ENCODE data around the genes LHFPL7 and ASPHD2.

DNA sequence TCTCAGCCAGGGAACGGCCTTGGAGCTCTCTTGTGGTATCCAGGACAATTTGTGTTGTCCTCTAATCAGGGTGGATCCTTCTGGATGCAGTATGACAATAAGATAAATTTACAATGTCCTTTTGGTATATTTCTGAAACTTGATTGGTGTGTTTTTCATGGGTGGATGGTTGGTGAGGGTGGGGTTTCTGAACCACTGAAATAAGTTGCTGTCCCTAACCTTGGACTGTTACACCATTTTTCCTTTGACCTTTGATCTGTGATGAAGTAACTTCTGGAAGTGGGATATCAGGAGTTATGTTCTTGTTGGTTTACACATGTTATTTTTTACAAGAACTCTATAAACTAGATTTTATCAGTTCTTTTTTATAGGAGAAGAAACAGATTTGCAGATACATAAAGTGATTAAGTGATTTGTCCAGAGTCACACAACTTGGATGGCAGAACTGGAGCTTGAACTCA lies 21.5 kb downstream of the SPECC1L start:
- PRO-cap, result no peak

- PRO-cap, result no peak
Observed at GRCh38 chr22:24392428-24392978, 34.9 kb upstream of the ADORA2A start.

- PRO-cap, result no peak
Observed at GRCh38 chr22:24420594-24420958, 6.8 kb upstream of the ADORA2A start.

- PRO-cap, result no peak
Observed at GRCh38 chr22:24425456-24426123, 1.8 kb upstream of the ADORA2A start.

DNA sequence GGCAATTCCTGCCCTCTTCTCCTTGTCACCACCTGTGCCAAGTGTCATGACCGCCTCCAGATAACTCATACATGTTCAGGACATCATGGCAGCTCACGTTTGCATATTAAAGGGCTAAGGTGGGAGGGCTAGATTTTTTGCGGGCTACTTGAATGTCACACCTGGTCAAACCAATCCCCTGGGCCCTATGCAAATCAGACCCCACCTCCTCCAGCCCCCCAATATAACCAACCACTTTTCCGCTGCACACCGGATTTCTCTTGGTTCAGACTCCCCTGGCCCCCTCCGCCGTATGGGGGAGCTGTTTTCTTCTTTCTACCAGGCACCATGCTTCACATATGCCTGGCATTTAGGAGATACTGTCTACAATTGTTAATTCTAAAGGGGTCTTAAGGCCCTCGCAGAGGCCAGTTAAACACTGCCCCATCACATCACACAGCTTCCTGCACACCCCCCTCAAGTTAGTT lies 12.6 kb downstream of the UPB1 start:
- PRO-cap, result no peak

DNA sequence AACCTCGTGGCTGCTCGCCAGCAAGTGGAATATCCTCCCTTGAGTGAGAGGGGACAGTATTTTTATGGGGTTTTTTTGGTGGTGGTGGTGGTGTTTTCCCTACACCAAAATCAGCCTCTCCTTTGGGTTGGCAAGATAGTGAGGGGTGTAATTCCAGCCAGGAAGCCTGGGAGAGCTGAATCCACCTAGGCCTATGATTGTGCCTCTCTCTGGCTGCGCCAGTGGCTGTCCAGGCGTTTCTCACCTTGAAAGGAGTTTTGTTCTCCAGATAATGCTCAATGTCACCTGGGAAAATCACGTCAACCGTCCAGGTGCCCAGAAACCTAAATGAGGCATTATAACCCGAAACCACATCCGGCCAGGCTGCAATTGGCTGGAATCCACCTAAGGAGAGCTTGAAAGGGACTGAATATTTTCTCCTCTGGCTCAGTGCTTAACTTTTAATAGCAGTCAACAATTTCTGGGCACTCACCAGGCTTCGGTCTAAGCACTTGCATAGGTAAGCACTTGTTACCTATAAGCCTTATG lies 3.4 kb downstream of the LHFPL7 start:
- PRO-cap, result no peak

DNA sequence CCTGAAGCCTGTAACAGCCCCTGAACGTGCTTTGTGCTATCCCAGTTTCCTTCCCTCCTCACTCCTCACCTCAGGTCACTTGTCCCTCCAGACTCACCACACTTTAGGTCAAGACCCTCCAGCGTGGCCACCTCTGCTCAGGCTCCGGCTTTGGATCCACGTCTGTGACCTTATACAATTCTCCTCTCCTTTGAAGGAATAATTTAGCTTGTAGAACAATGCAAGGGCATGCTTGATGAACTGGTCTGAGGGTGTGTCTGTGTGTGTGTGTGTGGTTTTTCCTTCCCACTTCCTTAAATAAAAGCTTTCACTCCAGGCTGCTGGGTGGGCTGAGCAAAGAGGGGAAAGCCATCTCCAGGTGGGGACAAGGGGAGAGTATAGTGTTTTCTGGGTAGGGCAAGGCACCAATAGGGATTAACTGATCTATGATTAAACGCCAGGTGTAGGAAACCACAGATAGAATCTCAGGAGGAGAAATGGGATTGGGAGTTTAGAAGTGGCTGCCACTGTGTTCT lies at the start of gene LHFPL7:
Gene LHFPL7, minus strand, starts transcription at position 220 of the 515 bp plus-strand sequence.
- PRO-cap, result no peak

- PRO-cap, result bidirectional peak, plus-strand start at chr22:24953085, minus-strand start at chr22:24952968; bidirectional peak, plus-strand start at chr22:24953314, minus-strand start at chr22:24953319; bidirectional peak, plus-strand start at chr22:24953495, minus-strand start at chr22:24953506
Observed at GRCh38 chr22:24952871-24953879, 659 bp downstream of the KIAA1671 start.

GRCh38 chr22:24953880-24954207 lies 1.3 kb downstream of the KIAA1671 start:
- PRO-cap, result no peak

- PRO-cap, result no peak
Observed at GRCh38 chr22:25007698-25007951, 55.1 kb downstream of the KIAA1671 start.

DNA sequence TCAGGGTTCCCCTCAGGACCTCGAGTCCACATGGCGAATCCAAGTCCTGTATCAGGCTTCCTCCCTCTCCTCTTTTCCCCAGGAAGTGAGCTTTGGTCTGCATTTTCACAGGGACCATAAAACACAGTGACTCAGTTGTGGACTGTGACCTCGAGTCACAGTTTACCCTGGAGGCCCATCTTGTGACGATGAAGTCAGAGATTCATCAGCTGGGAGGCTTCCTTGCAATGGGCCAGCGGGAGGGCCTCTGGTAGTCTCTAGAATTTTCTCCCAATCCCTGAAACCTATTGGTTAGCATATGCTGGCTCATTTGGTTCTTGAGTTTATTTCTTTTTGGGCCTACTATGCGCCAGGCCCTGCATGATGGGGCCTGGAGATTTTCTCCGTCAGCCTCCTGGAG lies 100.7 kb downstream of the KIAA1671 start:
- PRO-cap, result no peak

DNA sequence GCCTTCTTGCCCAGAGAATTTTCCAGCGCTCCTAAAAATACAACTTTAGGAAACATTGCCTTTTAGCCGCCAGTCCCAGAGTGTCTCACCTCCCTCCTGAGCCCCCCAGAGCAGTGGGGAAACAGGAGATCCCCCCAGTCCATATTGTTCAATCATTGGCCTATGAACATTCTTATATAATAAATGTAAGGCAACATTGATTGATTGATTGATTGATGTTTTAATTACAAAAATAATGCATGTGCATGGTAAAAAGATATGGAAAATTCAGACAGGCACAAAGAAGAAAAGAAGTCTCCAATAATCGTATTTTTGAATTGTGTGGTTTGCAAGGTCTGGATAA lies 118.8 kb downstream of the KIAA1671 start:
- PRO-cap, result no peak

DNA sequence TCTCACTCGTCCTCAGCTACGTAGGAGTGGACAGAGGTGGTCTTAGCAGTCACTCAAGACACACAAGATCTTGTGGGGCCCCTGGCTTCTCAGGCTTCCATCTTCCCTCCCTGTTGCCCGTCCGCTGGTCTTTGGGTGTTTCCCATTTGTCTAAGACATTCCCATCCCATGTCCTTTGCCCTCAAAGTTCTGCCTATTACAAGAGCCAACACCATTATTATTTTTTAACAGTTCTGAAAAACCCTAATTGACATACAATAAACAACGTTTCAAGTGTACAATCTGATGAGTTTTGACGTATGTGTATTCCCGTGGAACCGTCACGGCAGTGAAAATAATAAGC lies 103.3 kb upstream of the CRYBB3 start:
- PRO-cap, result no peak

- PRO-cap, result no peak
Observed at GRCh38 chr22:25166979-25167536, 32.6 kb upstream of the CRYBB3 start.

DNA sequence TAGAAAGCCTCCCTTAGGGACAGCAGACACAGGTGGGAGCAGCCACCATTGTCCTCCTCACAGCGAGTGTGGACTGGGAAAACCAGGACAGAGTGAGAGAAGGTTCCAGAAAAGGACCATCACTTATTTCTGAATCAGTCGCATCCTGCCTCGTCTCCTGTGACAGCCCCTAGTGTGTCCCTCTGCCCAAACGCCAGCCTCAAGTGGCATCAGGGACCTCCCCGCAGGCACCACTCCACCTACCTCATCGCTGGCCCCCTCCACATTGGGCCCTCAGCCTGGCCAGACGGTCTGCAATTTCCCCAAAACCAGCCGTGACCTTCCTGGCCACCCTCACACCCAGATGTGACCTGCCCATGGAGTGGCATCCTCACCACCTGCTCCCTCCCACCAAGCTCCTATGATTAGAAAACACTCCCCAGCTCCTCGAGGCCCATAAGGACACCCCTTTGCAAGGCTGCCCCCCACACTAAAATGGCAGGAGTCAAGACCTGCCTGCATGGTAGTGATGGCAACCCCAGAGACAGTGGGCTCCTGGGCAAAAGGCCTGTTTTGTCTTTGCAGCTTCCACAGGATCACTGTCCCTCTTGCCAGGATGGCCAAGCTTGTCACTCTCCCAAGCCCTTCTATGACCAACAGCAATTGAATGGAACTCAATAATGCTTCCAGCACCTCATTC lies 154.9 kb downstream of the CRYBB2 start:
- PRO-cap, result no peak

DNA sequence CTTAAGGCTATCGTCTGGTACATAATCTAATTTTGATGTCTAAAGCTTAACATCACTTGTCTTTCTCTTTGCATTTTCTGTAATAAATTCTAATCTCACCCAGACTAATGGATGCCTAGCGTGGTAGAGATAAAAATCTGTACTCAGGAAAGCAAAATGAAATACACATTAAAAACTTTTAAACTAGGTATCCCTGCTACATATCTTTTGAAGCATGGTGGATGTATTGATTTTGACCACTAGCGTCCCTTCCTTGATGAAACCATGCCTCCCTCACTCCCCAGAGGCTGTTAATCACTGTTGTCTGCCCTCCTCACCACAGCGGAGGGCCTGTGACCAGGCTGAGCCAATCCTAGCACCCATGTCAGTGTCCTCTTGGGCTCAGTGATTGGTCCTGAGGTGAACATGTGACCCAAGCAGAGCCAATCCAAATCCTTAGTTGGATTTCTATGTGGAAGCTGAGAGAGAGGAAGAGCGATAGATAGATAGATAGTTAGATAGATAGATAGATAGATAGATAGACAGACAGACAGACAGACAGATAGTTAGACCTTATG lies 82.2 kb upstream of the GRK3 start:
- PRO-cap, result no peak

DNA sequence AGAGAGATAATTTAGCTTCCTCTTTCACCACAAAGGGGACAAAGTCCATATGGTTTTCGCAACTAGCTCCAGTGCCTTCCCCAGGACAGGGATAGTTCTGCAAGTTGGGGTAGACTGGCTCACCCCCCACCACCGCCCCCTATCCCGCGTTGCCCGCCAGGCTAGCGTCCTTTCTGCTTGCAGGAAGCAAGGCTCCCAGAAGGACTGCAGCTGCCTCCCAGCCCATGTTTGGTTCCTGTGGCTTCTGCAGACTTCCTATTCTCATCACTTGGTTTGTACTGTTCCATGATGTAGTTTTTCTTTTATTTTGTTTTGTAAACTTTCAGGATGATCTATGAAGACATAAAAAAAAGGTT lies 75.6 kb upstream of the MYO18B start:
- PRO-cap, result no peak

GRCh38 chr22:25717873-25718860 lies 23.8 kb upstream of the MYO18B start:
- PRO-cap, result no peak

DNA sequence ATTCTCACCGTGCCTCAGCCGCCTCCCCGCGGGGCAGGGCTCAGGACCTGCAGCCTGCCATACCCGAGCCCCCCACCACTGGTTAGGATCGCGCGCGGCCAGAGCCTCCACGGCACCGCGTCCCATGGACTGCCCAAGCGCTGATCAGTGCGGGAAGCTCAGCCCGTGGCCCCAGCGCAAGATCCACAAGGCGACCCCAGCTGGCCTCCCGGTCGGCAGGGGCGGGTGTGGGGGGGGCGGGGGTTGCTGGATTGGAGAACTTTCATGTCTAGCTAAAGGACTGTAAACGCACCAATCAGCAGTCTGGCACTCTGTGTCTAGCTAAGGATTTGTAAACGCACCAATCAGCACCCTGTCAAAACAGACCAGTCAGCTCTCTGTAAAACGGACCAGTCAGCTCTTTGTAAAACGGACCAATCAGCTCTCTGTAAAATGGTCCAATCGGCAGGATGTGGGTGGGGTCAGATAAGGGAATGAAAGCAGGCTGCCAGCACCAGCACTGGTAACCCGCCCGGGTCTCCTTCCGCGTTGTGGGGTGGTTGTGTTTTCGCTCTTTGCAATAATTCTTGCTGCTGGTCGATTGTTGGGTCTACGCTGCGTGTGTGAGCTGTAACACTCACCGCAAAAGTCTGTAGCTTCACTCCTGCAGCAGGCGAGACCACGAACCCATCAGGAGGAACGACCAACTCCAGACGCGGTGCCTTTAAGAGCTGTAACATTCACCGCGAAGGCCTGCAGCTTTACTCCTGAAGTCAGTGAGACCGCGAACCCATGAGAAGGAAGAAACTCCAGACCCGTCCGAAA lies 11.2 kb downstream of the MYO18B start:
- PRO-cap, result no peak

DNA sequence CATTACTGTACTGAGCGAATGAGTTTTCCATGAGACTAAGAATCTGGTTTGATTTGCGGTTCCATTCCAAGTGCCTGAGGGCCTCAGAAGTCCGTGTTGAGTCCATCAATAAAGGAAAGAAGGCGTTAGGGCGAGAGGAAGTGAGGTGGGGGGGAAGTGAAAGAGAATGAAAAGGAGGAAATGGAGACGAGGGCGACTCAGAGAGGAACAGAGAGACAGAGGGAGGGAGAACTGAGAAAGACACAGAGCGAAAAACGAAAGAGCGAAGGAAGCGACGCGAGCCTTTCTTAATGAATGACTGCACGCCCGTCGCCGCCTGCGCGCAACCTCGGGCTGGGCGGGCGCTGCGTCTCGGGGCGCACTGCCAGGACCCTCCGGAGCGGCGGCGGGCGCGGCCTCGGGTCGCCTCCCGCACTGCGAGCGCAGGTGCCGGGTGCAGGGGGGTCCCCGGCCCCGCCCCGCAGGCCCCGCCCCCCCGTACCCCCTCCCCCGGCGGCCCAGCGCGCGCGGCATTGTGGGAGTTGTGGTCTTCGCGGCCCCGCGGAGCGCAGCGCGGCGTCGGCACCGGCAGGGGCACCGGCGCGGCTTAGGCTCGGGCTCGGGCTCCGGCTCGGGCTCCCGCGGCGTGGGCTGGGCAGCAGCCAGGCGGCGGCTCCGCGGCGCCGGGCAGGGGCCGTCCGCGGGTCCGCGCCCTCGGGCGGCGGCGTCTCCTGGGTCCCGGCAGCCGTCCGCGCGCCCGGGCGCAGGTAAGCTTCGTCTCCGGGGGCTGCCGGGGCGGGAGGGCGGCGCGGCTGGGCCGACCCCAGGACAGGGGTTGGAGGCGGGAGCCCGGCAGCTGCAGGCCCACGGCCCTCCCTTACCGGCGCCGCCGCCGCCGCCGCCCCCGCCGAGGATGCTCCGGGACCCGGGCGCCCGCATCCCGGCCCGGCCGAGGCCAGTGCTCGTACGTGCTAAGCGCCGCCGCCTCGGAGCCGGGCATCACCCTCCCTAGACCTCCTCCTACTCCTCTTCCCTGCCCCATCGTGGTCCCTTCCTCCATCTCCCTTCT lies at the start of gene ASPHD2:
Gene ASPHD2, plus strand, starts transcription at position 520 of the 1,048 bp plus-strand sequence.
- PRO-cap, result bidirectional peak, plus-strand start at position 645 of the sequence, minus-strand start at position 416 of the sequence